Temporal lobe (tissue), 2 donors: ENCODE results near the gene UBAP2L.

- RAMPAGE, long total RNA, result no peak
Measured at GRCh38 chr1:153661010-153662005, 2.8 kb downstream of the SNAPIN start.

DNA sequence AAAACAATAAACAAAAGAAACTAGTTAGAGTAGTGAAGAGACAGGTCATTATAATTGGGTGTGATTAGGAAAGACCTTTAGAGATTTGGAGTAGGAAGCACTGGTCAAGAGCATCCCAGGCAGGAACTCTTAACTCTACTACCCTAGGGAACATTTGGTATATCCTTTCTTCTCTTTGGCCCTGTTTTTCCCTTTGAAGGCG is 3.2 kb downstream of the INTS3 start:
- RAMPAGE, long total RNA, result no peak

DNA sequence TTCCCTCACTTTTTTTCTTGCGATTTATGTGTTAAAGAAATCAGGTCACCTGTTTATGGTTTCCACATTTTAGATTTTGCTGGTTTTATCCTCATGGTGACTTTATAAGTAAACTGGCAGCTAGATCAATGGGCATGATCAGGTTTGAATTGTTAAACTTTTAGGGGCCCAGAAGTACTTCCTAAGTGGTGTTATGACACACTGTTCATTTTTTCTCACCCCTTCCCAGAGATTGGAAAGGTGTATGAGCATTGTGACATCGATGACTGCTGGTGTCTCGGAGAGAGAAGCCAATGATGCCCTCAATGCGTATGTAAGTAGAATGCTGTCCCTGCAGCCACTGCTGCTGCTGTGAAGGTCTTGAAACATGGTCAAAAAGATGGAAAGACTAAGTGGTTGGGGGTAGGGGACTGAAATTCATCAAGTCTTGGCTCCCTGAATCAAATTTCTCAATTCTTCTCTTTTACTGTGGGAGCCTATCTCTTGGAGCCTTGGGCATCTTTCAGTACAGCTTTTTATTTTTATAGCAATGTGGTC is 12.6 kb downstream of the INTS3 start:
- RAMPAGE, long total RNA, result no peak

DNA sequence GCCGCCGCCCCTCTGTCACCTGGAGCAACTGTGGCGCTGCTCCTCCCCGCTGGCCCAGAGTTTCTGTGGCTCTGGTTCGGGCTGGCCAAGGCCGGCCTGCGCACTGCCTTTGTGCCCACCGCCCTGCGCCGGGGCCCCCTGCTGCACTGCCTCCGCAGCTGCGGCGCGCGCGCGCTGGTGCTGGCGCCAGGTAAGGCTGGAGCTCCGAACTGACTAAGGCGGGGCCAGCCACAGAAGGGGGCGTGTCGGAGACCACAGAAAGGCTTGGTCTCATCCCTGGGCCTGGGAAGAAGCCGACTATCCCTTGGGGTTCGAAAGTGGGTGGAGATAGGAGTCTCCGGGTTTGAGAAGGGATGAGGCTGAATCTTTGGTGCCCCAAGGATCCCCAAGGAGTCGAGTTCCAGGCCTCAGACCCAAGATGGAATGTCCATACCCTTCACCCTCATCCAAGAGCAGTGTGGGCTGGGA is 802 bp downstream of the SLC27A3 start:
- RAMPAGE, long total RNA, result no peak

- RAMPAGE, long total RNA, result no peak
Measured at GRCh38 chr1:153853554-153854097, 69.1 kb downstream of the GATAD2B start.

GRCh38 chr1:153888475-153889445 is 34.0 kb downstream of the GATAD2B start:
- RAMPAGE, long total RNA, result no peak

DNA sequence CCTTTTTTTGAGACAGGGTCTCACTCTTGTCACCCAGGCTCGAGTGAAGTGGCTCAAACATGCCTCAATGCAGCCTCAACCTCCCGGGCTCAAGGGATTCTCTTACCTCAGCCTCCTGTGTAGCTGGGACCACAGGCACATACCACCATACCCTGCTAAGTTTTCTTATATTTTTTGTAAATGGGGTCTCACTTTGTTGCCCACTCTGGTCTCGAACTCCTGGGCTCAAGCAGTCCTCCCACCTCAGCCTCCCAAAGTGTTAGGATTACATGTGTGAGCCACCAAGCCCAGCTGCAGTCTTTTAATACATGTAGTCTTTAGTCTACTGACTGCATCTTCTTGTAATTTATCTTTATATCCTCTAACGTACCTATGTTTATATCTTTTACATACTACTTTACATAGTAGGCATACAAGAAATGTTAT is 20.3 kb downstream of the GATAD2B start:
- RAMPAGE, long total RNA, result no peak

GRCh38 chr1:153920415-153921119 is 2.2 kb downstream of the GATAD2B start:
- RAMPAGE, long total RNA, result no peak

GRCh38 chr1:153964033-153964682 is 821 bp upstream of the SLC39A1 start:
- RAMPAGE, long total RNA, result no peak

DNA sequence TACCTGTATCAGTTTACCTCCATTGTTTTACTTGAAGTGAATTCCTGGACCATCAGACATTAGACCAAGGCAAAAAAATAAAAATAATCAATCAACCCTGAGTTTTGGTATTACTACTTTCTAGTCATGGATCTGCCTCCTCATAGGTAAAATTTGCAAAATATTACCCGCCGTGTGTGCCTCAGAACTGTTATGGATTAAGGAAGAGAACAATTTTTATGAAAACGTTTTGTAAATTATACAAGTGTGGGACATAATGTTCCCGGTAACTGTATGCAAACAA is 926 bp upstream of the CREB3L4 start:
- RAMPAGE, long total RNA, result no peak

- RAMPAGE, long total RNA, result no peak
Measured at GRCh38 chr1:153973182-153974160, 4.0 kb downstream of the JTB start.

GRCh38 chr1:153978230-153979005 is 944 bp upstream of the JTB start:
- RAMPAGE, long total RNA, result no peak

DNA sequence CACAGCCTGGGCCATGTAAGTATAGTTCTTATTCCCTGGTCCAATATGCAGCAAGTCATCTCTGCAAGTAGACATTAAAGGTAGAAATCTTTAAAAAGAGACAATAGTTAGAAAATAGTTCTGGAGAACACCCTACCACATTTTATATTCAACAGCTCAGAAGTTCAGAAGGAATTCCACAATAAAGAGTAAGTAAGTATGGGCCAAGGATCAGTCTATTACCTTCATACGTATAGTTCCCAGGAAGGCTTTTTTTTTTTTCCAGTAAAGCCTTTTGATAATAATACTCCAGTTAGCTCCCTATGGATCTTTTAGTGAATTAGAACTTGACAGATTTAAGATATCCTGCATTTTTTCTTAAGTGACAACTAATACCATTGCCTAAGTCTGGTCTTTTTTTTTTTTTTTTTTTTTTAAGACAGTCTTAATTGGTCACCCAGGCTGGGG is 31.7 kb downstream of the RPS27 start:
- RAMPAGE, long total RNA, result no peak

GRCh38 chr1:154154753-154155835 is 36.8 kb downstream of the TPM3 start:
- RAMPAGE, long total RNA, result no peak

DNA sequence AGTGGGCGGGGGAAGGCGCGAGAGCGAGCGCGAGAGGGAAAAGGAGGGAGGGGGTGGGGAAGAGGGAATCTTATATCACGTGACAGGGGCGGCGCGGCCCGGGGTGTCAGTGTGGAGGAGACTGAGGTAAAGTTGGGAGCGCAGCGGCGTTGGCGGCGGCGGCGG is at the start of gene UBAP2L:
Gene UBAP2L, plus strand, starts transcription at position 106 of the 165 bp plus-strand sequence.
- RAMPAGE, long total RNA, result start-site peak on the plus strand centred at position 104 of the sequence, 17 bp wide, 555 and 257 reads in 2 replicates

- RAMPAGE, long total RNA, result no peak
Measured at GRCh38 chr1:154327128-154327497, 1.8 kb downstream of the ATP8B2 start.

GRCh38 chr1:154408385-154408963 is 3.3 kb downstream of the IL6R start:
- RAMPAGE, long total RNA, result no peak

DNA sequence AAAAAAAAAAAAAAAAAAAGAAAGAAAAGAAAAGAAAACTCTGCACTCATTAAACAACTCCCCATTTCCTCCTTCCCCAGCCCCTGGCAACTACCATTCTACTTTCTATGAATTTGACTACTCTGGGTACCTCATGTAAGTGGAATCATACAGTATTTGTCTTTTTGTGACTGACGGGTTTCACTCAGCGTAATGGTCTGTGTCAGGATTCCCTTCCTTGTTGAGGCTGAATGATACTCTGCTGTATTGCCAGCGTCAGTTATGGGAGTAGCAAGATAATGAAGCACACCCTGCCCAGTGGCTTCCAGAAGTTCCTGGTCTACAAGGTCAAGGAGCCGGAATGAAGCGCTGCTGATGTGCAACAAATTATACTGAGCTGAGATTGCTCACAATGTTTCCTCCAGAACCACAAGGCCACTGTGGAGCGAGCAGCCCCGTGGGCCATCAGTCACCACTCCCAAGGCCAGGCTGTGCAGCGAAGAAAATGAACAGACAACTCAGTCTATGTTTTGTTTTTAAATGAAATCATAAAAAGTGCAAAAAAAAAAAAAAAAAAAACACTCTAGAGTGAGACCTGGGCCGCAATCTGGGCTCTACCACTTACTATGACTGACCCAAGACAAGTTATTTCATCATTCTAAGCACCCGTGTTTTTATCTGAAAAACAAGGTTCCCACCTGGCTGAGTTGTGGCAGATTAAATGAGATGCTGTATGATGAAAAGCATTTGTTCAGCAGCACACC is 24.0 kb upstream of the TDRD10 start:
- RAMPAGE, long total RNA, result no peak

DNA sequence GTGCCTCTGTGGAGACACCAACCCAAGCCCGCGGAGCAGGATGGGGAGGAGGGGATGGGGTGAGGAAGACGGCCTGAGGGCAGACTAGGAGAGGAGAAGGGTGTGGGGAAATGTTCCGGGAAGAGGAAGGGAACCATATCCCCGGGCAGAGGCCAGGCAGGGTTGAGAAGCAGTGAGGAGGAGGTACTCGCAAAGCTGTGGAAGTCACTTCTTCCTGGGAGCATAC is 17.5 kb upstream of the SHE start:
- RAMPAGE, long total RNA, result no peak

GRCh38 chr1:154582080-154582564 is 14.5 kb downstream of the CHRNB2 start:
- RAMPAGE, long total RNA, result no peak